SUDHL5 (cell line): ENCODE data around the genes DRD1, HRH2 and ARL10.

DNA sequence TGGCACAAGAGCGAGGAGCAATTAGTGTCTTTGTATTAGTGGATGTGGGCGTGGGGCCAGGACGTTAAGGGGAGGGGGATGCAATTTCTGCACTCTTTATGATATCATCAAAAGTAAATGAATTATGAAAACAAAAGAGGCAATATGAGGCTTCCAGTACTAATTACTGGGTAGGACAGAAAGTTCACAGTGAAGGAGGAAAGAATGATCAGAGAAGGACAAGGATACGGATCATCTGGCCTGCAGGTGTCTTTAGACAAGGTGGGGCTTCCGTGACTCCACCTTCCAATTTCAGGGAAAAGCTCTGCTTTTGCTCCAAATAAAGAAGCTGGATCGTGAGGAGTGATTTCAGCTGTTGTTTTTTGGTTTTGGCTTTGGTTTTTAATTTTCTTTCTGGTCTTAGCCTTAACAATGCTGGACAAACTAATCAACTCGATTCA, 230.7 kb upstream of the MSX2 start:
- PRO-cap = no peak

GRCh38 chr5:174750887-174752205, 27.0 kb downstream of the MSX2 start:
- PRO-cap = no peak

- PRO-cap = no peak
Measured at GRCh38 chr5:175014861-175015363, 290.5 kb downstream of the MSX2 start.

GRCh38 chr5:175443845-175444472, at the start of gene DRD1:
Gene DRD1 (minus strand): TSS chr5:175444182.
- PRO-cap = no peak

- PRO-cap = no peak
Measured at GRCh38 chr5:175444493-175445036, 583 bp upstream of the DRD1 start.

GRCh38 chr5:175657585-175658228, at the start of gene HRH2:
Gene HRH2 (plus strand): TSS chr5:175658071.
- PRO-cap = no peak

DNA sequence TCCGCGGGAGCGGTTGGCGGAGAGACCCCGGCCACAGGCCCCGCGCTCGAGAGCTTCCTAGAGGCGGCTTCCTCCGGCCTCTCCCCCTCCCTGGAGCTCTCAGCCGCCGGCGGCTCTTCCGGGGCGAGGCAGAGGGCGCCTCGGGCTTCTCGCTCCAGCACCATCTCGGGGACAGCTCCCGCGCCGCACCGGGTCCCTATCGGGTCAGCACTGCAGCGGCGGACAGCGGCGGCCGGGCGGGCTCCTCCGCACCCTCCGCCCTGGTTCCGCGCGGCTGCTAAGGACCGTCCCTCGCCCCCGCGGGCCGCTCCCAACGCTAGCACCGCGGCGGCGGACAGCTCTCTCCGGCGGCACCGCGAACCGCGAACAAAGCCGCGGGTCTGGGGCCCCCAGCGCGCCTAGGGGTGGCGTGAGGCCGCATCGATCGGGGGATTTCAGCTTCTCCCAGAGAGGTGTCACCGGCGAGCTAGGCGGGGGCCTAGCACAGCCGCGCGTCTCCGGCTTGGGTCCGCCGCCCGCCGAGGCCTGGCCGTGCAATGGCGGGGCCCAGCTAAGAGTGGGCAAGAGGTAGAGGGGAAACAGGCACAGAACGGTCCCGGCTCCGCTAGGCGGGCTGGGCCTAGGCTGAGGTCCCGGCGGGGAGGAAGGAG, 74.4 kb upstream of the CPLX2 start:
- PRO-cap = no peak

- PRO-cap = no peak
Measured at GRCh38 chr5:176365170-176366202, at the start of gene ARL10. Gene ARL10 (plus strand): TSS chr5:176365487.

DNA sequence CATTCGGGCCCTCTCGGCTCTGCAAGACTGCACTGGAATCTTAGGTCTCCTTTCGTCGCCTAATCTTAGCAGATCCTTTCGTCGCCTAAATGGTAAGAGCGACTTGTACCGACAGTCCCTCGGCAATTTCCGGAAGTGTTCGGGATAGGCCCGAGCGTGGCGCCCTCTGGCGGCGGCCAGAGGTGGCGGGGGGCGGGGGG, 207 bp upstream of the FAF2 start:
- PRO-cap = bidirectional peak, plus-strand start outside the sequence, minus-strand start at position 141 of the sequence

- PRO-cap = no peak
Measured at GRCh38 chr5:176538302-176538587, 1.0 kb upstream of the RNF44 start.

GRCh38 chr5:176846375-176846903, 36.1 kb downstream of the UNC5A start:
- PRO-cap = no peak

DNA sequence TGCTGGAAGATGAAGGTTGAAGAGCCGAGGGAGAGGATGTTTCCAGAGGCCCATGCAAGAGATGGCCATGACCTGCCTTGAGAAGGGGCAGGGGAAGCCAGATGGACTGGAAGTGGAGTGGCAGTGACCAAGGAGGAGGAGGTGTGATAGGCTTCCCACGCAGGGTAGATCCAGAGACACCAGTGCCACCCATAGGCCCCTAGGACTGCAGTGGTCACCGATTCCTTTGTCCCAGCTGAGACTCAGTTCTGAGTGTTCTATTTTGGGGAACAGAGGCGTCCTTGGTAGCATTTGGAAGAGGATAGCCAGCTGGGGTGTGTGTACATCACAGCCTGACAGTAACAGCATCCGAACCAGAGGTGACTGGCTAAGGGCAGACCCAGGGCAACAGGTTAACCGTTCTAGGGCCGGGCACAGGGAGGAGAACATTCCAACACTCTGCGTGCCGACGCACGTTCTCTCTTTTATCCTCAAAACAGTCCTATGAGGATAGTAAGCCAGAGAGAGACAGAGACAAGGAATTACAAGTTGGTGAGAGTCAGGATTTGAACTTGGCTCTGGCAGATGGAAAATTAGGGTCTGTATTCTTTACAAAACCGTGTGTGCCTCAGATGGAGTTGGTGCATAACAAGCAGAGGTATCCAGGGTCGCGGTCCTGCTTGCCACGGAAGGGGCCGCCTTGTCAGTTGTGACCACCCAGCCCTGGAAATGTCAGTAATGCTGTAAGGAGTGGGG, 1.8 kb downstream of the FGFR4 start:
- PRO-cap = no peak

DNA sequence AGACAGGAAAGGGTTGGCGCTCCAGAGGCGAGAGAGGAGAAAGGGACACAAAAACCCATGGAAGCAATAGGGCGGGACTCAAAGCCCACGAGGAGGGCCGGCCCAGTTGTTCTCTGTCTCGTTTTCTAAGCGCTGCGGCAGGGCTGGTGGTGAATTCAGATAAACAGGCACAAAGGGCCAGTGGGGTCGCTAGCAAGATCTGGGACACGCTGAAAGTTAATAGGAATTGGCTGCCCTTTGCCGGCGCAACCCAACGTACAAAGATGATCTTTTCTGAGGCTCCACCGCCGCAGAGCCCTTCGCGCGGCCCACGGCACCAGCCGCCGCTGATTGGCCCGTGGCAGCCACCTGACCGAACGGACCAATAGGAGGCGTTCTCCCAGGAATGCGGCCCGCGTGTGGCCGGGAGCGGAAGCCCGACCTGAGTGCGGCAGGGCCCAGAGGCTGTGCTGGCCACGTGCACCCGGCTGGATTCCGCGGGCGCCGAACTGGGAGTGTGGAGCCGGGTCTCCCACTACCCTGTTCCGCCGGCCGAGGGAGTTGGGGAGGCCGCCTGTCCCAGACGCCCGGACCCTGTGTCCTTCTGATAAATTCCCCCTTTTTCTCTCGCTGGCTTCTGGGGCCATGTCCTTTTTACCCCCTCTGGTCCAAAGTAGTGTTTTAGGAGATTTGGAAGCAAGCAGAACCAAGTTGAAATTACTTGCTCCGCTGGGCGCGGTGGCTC, 16.8 kb upstream of the NSD1 start:
- PRO-cap = no peak

GRCh38 chr5:177302325-177302821, 1.1 kb downstream of the RAB24 start:
- PRO-cap = no peak

- PRO-cap = no peak
Measured at GRCh38 chr5:177378715-177379407, 5.4 kb upstream of the SLC34A1 start.

DNA sequence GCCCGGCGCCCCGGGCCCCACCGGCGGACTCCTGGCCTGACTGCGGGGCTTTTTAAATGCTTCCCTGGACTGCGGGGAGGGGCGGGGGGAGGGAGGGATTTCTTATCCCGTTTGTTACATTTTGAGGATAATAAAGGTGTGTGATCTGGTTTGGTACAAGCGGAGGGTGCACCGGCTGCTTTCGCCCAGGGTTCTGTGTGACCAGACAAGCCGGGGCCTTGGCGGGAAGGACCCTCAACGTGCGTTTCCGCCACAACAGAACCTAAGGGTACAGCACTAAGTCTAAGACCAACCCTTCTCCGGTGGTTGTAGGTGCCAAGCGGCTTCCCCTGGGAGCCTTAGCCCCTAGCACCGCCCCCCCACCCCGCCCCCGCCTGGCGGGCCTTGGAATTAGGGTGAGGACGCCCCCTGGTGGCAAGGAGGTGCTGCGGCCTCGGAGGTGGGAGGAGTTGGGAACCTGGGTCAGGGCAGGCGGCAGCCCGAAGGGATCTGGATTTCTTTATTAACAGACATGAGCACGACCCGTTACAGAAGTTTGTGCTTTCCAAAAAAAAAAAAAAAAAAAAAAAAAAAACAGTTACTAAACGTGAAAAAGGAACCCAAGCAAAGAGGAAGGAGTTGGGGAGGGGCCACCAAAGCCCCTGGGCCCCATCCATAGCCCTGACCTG, 9.6 kb downstream of the PRR7 start:
- PRO-cap = no peak

DNA sequence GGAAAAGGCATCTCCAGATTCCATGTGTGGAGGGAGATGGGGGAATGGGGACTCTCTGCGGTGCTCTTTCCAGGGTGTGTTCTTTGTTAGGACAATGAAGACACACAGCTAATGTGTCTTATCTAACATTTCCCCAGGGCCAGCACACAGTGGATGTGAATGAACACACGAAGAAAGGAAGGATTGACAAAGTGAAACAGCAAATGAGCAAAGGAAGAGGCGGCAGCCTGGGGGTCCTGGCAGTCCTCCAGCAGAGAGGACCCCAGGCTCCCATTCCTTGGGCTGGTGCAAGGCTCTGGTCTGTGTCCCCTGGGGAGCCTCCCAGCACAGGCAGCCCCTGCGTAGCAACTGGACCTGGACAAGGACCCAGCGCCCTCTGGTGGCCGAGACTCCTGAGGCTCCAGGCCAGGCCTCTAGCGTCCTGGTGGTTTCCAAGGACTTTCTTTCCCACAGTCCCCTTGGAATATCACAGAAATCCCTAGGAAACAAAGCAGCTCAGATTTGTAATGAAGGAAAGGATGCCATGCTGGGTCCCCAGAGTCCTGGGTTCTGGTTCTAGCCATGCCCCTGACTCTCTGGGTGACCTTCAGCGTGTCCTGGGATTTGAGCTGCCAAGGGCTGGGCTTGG, 3.5 kb upstream of the PDLIM7 start:
- PRO-cap = no peak

DNA sequence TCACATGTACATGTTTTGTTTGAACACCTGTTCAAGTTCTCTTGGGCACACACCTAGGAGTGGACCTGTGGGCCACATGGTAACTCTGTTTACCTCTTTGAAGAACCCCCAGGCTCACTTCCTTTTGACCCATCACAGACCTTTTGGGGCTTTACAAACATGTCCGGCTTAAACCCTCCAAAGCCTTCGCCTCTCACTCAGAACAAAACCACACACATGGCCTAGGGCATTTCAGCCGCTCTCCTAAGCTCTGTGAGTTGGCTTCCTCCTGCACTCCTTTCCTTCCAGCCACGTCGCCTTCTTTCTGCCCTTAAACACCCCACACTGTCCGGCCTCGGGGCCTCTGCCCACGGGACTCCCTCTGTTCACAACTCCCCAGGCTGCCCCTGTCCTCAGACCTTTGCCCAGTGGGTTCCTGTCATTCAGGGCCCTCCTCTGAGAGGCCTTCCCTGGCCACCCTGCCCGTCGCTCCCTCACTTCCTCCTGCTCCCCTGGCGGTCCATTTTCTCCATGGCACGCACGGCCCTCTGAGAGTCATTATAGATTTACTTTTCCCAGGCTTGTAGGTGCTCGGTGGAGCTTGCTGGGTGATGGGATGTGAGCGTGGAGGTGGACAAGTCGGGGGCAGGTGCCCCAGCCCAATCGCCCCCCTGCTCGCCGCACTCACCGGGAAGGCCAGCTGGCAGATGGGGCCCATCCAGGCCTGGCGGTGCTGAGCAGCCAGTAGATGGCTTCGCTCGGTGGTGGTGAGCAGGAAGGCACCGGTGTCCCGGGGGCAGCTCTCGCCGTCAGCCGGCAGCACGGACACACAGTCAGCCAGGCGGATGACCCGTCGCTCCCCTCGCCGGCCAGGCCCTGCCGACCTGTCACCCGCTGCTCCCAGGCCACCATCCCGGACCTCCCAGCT, 1.8 kb downstream of the DOK3 start:
- PRO-cap = bidirectional peak, plus-strand start at position 723 of the sequence, minus-strand start at position 482 of the sequence

DNA sequence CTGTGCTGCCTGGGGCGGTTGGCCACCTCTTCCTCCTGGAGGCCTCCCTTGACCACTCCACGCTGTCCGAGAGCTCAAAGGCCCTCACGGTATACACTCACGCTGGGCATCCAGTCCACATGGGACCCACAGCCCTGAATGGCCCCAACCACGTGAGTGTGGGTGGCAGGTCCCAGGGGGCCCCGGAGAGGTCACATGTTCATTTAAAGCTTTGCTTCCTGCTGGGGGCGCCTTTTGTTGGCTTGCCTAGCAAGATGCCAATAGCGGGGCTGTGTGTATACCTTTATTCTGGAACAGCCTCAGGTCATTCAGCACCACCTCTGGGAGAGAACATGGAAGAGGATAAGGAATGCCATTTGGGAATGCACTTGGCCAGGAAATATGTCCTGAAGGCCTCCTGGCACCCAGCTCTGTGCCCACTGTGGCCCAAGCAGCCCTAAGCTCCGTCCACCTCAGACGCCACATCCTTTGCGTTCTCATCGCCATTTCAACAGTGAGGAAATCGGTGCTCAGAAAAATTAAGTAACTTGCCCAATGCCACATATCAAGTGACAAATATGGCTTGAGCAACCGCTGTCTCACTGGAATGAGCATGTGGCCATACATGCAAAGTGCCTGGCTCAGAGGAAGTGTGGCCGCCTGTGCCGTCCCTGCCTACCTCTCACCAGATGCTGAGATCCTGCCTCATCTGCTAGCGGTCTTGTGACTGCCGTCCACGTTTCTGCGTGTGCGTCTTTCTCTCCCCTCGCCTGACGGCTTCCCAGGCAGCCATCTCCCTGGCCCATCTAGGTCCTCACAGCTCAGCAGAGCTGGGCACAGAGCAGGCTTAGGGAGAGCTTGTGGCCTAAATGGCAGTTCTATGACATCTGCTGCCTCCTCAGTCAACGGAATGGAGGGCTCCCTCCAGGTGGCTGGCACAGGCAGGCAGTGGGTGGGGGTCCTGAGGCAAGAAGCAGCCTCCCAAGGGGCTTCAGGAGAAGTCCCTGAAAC, 931 bp upstream of the DOK3 start:
- PRO-cap = bidirectional peak, plus-strand start at position 286 of the sequence, minus-strand start at position 93 of the sequence; bidirectional peak, plus-strand start at position 687 of the sequence, minus-strand start at position 495 of the sequence

GRCh38 chr5:177524268-177524907, 7.6 kb upstream of the DDX41 start:
- PRO-cap = no peak